ENCODE data around the gene NRSN1.

DNA sequence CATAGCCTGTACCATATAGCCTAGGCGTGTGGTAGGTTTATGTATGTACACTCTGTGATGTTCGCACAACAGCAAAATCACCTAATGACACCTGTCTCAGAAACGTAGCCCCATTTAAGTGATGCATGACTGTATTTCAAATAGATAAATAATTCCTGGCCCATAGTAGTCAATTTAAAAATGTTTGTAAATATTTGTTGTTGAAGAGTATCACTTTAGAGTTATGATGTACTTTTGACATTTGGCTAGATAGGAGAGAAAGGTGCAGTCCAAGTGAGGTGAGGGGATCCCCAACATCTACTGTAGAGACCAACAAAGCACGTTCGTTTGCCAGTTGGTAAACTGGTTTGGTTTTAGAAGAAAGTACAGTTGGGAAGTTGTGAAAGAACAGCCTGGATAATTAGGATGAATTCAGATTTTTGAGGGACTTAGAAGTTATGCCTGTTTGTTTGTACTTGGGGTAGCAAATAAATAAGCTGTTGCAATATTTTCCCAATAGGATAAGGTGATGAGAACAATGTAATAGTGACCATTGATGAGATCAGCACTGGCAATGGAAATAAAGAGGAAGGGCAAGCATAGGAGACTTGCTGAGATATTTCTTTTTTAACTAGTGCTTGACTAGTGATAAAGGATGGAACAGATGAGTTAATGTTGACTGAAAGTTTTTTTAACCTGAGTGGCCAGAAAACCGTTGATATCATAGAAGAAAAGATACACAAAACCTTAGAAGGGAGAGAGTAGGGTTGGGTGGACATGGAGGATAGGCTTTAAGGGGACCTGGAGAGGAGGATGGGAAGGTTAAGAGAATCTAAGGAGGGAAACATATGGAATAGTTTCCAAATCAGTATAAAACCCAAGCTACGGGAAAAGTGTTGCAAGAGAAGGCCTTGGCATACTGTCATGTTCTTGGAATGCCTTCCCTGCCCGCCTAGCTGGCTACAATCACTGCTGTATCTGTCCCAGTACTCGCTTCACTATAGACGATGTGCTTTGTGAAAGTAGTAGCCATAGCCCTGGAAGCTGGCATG, 498.8 kb downstream of the CDKAL1 start:
- RRBS: no CpG with 5 or more reads among the region's 10 CpGs

GRCh38 chr6:21348395-21348804, 245.2 kb upstream of the SOX4 start:
- RRBS: no CpG with 5 or more reads among the region's 7 CpGs

DNA sequence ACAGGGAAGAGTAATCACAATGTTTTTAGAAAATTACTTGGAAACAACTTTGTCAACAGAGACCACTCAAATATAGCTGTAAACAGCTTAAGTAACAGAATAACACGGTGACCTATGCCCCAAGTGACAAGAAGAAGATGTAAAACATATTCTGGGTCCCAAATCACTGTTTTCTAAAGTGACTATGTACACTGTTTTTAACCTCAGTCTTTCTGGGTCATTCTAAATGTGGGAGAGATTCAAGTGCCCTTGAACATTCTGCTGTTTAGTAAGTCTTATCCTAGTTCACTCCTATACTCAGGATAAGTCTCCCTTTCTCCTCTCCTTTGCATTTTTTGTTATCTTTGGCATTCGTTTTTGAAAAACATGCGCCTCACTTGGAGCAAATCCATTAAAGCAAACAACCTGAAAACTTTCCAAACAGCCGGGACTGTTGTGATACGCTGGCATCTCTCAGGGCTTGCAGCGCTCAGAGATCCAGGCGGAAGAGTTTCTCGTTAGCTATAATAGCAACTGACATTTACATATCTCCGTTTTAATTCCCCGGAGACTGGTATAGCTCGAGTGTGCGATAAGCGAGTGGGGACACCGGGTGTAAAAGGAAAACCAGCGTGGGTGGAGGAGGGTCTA, 114.5 kb upstream of the SOX4 start:
- RRBS: 1% methylated on average over 5 of the region's 15 CpGs

- RRBS: no CpG with 5 or more reads among the region's 32 CpGs
Observed at GRCh38 chr6:21666845-21667822, 73.6 kb downstream of the SOX4 start.

GRCh38 chr6:21844907-21845527, 251.5 kb downstream of the SOX4 start:
- RRBS: no CpG with 5 or more reads among the region's 4 CpGs

DNA sequence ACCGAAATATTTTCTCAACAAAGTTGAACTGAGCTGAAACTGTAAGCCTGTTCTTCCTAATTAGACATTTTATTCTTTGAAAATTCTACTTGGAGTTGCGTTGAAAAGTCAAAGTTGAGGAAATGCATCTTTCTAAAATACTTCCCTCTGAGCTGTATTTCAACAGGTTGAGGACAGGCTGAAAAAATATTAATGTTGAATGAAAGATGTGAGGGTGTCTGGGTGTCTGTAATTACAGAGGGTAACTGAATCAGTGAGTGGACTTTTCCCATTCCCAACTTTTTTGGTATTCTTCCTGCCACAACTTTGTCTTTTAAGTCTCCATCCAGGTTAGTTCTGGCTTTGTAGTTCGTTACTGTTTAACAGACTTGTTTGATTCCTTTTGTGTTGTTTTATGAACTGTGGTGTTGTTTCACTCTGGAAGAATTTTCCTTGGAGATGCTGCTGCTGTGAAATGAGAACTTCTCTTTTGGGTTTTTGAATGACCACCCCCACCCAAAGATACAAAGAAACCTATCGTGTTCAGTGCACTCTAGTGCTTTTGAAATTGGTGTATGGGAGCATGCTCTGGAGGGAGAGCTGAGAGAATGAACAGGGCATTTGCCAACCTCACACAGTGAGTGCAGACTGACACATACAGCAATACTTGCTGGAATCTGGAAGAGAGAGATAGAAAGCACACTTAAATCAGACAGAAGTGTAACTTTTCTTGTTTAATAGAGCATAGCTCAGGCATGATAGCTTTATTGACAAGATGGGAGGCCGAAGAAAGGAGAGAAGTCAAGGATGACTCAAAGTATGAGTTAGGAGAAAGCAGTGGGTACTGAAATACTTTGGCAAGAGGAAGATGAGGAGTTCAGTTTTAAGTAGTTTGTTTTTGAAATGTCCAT, 293.0 kb downstream of the SOX4 start:
- RRBS: no CpG with 5 or more reads among the region's 5 CpGs

GRCh38 chr6:21992143-21992664, 304.6 kb downstream of the PRL start:
- RRBS: no CpG with 5 or more reads among the region's 3 CpGs

DNA sequence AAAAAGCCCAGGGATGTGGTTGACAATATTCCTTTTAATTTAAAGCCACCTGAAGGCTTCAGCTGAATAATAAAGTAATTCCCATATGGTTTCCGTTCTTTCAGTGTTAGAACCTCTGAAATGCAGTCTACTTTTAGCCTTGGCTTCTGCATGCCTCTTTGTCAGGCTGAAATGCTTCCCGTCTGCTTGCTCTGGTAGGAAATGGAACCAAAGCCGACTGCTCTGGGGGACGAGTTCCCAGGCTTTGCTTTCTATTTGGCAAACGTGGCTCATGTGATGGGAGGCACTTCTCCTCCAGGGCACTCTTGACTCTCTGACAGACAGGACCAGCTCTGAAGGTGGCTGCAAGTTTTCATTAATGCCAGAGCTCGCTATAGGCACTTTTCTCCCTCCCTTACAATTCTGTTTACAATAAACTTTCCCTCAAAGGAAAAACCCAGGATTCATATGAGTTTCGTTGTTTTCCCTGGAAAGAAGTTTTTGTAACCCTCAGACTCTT, 225.2 kb downstream of the PRL start:
- RRBS: no CpG with 5 or more reads among the region's 7 CpGs

GRCh38 chr6:23650583-23651277, 475.3 kb upstream of the NRSN1 start:
- RRBS: no CpG with 5 or more reads among the region's 7 CpGs

DNA sequence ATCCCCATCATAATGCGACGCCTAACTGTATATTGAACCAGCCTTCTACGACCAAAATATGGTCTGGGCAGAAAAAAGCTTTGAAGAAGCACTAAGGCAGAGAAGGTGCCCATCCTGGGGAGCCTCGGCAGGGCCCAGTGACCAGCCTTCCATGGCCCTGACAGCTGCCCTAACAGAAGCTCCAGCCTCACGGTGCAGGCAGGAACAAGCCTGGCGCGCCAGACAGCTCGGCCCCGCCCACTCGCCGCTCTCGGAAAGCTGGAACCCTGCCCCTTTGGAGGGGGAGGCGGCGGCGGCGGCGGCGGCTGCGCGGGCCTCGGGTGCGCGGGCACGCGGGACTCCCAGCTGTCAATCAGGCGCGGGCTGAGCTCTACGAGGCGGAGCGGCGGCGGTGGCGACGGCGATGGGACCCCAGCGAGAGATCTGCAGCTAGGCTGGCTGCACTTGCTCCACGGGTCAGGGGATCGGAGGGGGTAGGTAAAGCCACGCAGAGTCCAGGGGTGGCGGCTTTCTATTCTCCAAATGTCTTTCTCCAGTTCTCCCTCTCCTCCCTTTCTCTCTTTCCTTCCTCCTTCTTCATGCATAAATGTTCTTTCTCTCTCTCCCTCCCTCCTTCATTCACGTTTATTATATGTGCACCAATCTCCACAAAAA, at the start of gene NRSN1:
NRSN1 (plus strand) TSS at position 348 of the 654 bp plus-strand sequence.
- RRBS: no CpG with 5 or more reads among the region's 41 CpGs

DNA sequence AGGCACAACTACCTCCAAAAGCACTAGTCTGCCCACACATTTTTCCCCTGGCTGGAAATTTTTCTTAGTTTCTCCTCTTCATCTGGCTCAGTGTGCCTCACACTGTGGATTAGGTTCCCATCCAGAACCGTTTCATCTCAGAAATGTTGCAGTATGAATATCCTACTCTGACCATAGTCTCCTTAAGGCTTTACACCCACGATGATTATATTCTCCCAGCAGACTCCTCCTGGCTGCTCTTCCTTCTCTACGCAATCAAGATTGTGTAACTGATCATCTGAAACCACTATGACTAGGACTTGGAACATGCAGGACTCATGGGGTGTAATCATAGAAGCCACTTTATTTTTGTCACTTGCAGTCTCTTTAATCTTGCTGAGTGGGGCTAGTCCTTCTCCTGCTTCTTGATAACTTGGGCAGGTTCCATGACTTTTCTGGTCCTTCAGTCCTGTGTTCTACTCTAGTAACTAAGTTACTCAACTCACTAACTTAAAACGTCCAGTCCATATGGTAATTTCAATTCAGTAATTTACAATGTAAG, 7.7 kb upstream of the MRS2 start:
- RRBS: no CpG with 5 or more reads among the region's 4 CpGs

- RRBS: no CpG with 5 or more reads among the region's 5 CpGs
Observed at GRCh38 chr6:24517424-24517929, 22.7 kb downstream of the ALDH5A1 start.

DNA sequence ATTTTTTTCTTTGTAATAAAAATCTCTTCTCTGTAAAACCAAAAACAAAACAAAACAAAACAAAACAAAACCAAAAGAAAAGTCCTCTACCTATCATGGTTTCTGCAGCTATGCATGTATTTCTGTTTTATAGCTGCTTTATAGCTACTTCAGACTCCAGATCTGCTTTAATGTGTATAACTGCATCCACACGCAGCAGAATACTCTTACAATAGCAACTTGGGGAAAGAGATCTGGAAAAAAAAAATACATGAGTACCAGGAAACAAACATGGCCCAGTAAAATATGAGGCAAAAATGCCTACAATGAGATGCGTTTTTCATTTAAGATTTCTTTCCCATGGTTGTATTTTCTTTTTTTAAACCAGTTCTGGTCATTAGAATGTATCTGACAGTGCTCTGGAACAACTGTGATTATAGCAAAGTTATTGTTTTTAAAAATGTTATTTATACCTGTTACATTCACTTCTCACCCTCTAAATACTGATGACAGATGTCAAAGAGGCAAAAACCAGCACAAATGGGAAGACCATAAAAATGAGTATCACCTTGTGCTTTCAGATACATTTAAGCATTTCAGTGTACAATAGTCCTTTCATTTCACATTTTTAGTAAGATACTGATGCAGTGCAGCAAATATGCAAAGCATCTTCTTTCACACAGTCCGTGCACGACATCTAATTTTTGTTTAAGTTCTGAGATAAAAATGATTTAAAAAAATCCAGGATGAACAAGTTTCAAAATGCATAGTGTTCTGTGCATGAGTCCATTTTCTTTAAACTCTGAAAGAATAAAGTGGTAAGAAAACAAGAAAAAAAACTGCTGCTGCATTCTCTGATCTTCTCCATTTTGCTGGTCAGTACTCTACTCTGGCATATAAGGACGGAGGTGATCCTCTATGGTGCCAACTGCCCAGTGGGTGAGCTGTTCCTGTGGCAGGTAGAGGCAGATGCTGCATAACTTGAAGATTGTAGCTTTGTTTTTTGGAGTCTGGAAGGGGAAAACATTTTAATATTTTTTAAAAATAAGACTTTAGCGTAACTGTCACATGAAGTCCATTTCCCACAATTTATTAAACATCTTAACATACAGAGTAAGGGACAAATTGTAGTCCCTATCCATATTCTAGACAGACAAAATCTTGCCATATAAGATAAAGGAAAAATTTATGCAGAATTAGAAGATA, 13.3 kb downstream of the C6orf62 start:
- RRBS: no CpG with 5 or more reads among the region's 6 CpGs

- RRBS: no CpG with 5 or more reads among the region's 4 CpGs
Observed at GRCh38 chr6:24718545-24718888, 437 bp downstream of the C6orf62 start.

DNA sequence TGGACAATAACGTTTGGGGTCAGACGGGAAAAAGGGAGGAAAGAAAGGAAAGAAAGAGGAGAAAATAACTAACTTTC, 227 bp downstream of the C6orf62 start:
- RRBS: no CpG with 5 or more reads among the region's 2 CpGs

DNA sequence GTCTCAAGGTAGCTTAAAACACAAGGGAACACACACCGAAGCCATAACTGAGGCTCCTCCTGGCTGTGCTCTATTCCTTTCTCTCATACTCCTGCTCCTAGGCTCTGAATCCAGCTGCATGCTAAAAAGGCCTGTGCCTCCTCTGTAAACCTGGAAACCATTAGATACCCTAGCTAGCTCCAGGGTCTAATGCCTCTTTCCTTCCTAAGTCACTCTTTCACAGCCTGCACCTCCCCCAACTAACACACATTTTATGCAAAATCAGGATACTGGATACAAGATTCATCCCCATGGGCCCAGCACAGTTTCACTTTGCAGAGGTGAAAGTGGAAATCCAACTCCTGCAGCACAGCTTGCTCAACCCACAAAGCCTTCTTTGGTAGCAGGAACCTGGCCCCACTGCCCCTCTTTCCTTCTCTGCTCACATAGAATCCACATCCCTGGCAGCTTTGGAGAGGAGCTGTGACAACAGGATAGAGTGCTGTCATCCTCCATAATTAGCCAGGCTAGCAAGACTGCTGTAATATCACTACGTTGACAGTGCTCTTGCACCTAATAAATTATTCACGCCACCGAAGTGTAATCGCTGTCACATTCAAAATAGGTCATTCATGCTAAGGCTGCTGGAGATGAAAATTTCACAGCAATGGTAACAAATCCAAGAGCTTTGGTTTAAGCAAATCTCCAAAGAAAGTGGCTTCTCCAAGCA, 16.9 kb downstream of the RIPOR2 start:
- RRBS: no CpG with 5 or more reads among the region's 5 CpGs

- RRBS: no CpG with 5 or more reads among the region's 13 CpGs
Observed at GRCh38 chr6:25137912-25139176, 140.8 kb upstream of the CARMIL1 start.

GRCh38 chr6:25175117-25175785, 103.9 kb upstream of the CARMIL1 start:
- RRBS: no CpG with 5 or more reads among the region's 6 CpGs

DNA sequence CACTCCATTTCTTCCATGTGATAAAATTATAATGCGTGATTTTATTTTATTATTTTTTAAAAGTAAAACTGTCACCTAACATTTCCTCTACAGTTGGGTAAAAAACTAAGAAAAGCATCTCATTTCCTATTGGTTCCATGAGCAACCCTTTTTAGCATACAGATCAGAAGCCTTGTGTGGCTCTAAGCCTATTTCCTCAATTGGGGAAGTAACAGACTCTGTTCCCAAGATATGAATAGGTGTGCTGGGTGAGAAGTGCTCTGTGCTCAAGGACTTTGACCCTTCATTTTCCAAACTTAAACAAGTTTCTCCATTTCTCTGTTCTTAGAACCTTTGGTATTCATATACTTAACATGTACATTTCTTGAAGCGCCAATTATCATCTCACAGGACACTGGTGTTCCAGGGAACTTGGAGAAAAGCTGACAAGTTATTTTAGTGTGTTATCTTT, 24.1 kb downstream of the CARMIL1 start:
- RRBS: no CpG with 5 or more reads among the region's 2 CpGs

DNA sequence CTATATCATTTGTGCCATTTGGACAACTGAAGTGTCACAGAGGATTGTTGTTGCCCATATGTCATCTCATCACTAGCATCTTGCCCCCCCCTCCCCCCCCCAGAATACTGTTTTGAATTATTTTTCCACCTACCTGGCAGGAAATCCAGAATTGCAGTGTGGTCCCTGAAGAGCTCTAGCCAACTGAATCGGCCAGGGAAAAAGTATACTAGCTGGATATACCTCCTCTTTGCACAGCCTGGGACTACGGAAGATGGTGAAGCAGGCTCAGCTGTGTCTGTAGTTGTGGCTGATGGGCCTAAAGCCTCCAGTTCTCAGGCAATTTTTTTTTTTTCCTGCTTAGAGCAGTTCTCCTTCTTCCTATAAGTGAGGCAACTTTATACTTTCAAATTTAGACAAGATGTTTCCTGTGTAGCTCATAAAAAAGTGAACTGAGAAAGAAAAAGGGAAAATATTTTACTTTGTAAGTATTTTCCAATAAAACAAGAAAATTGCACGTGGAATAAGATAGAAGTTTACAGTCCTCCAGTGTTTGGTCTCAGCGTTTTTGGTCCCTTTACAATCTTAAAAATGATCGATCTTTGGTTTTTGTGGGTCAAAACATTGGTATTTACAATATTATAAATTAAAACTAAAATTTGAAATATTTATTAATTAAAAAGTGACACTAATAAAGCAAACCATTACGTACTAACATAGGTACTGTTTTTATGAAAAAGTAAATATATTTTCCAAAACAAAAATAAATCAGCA, 172.9 kb downstream of the CARMIL1 start:
- RRBS: no CpG with 5 or more reads among the region's 6 CpGs

Measured in choroid plexus epithelial cell (primary cell).